ENCODE data around the genes GLCE and THAP10.

DNA sequence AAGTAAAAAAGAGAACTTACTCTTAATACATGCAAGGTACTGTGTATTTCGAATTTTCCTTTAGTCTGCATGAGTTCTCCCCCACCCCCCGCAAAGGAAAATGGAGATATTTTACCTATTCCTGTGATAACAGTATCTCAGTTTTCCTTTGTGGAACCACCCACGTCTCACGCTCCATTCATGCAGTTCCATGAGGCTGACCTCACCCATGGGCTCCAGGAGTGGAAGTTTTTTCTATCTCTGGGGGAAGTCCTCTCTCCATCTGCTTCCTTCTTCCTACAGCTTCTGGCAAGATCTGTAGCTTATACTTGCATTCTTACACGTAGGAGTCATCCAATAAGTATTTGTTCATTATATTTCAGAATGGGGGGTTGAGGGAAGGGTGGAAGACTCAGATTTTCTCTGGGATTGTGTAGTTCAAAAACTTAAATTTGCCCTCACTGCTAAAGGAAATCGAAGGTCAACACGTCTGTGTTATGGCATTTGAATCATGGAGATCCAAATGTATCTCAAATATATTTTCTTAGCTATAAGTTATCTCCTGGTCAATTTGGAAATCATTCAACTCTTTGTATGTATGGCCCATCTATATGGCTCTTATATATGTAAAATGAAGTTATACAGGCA lies 5.7 kb upstream of the GLCE start:
- RRBS = no CpG with 5 or more reads among the region's 7 CpGs

GRCh38 chr15:69159710-69161203 lies at the start of gene GLCE:
Gene GLCE (plus strand): TSS chr15:69160635.
- RRBS = 5% methylated on average over 28 of the region's 95 CpGs

DNA sequence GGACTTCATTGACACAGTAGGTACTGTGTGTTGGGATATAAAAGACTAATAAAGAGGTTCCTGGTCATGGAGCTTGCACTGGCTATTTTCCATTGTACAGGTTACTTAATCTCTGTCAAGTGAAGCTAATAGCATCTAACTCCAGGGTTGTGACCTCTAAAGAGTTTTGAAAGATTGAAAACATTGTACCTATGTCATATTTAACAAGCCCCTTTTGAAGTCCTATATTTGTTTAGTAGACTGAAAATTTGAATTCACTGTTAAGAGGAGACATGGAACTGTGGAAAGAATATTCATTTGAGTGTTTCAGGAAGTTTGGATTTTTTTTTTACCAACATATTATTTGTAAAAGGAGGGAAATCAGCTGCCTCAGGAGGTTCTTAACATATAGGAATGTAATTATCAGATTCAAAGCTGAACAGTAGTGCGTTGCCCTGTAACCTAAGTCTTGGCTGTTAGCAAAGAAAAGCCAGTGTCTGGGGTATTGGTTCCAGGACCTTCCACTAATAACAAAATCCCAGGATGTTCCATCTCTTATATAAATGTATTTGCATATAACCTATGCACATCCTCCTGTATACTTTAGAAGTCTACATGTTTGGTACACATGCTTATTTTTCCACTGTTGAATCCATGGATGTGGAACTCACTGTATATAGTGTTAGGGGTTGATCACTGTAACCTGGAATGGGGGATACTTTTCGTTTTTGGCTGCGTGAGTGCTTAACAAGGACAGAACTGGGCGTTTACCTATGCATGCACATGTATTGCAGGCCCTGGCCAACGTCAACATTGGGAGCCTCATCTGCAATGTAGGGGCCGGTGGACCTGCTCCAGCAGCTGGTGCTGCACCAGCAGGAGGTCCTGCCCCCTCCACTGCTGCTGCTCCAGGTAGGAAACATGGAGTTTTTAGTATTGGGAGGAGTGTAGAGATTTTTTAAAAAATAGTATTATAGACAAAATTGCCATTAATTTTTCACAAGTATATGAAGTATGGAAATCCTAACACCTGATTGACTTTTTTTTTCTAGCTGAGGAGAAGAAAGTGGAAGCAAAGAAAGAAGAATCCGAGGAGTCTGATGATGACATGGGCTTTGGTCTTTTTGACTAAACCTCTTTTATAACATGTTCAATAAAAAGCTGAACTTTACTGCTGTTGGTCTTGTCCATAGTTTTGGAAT lies 2.2 kb downstream of the RPLP1 start:
- RRBS = no CpG with 5 or more reads among the region's 7 CpGs

DNA sequence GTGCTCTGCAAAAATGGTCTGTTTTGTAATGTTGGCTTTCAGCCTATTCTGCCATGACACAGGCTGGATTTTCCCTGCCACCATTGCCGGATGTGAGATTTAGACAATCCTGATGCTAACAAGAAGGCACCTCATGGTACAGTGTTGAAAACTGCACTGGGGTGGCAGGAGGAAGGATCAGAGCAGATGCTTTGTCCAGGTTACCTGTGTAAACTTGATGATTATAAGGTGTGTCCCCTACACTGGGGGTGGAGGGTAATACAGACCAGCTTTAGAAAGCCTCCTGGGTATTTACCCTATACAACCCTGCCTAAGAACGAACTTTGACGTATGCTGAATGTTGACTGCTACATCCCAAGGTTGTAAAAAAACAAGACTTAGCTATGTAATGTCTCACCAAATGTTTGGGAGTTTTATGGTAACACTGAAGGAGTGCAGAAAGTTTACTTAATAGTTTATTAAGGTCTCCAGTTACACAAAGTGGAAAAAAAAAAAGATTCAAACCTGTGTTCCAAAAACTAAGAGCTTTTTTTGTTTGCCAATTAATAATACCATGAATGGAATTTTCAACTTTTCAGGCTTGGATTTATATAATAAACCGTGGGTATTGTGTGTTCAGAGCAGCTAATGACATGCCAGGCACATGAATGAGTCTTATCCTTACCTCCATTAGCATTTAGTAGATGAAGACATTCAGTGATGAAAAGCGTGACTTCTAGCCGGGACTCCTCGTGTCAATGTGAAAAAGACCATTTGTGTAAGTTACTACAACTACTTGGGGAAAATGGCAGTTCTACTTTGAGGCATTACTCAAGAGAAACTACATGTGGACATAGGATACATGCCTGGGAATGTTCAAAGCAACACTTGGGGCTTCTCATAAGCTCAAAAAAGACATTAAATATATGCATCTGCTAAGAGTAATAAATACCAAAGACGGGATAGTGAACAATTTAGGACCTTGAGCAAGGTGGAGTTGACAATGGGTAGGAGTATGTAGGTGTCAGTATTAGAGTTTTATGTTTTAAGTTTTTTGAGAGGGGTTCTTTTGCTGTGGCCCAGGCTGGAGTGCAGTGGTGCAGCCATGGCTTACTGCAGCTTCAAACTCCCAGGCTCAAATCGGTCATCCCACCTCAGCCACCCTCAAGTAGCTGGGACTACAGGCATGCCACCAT lies 3.3 kb downstream of the RPLP1 start:
- RRBS = no CpG with 5 or more reads among the region's 9 CpGs

DNA sequence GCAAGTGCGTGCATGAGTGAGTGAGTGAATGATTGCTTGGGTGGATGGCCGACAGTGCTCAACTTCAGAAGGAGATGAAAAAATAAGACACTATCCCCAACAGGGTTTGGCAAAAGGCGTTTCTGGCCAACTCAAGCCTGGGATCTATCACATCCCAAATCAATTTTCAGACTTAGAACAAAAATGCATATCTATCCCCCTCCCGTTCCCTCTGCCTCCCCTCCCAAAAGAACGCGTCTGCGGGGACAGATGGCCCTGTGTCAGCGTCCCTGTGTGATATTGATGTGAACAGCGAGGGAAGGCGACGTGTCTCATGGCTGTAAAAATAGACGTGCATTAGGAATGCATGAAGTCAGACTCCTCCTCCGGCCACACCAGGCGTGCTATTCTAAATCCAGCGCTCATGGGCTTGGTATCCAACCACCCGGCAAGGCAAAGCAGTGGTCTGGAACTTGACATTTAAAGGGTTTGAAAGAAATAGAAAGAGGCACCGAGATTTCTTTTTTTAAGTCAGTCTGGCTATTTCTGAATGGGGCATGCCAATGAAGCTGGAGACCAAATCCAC lies 96.1 kb downstream of the RPLP1 start:
- RRBS = 83% methylated on average over 1 of the region's 17 CpGs

DNA sequence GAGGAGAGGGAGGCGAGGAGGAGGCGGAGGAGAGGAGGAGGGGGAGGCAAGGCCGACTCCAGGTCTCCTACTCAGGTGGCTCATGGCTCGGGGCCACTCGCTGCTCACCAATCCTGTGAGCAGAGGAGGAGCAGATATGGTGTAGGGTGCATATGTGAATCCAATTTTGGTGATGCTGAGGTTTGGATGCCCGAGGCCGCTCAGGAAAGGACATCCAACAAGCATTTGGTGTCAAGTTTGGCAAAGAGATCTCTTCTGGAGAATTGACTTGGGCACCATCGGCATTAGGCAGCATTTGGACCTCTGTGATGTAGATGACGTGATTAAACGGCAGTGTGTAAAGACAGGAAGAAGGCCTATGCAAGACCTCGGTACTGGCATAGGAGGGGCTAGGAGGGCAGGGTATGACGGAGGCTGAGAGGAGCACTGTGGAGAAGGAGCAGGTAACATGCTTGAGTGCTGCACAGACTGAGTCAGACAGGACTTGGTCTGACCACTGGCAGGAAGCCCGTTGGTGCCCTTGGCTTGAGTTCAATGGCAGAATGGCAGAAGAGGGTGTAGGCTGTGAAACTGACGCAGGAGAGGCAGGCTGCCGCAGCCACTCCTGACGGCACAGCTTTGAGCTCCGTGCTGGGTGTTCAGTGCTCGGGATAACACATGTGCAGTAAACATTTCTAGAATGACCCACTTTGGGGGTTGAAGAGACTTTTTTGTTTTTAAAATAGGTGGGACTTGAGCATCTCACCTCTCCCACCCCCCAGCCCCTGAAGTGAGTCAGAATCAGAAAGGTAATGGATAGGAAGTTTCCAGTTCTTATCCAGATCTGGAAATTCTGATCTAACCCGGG lies 126.1 kb downstream of the RPLP1 start:
- RRBS = 47% methylated on average over 1 of the region's 19 CpGs

DNA sequence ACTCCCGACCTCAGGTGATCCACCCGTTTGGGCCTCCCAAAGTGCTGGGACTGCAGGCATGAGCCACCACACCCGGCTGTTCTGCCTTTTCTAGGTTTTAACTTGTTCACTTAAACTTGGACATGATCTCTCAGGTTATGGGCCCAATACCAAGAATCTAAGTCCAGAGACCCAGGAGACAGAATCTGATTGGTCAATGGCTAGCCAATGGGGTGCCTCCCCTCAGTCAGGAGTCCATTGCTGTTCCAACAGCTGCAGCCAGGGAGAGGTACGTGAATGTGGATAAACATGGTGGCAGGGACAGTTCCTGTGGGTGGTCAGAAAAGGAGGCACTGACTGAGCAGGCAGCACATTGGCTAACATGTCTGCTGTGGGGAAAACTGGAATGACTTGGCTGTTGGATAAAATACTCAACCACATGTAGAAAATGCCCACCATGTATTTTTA lies 140.3 kb downstream of the RPLP1 start:
- RRBS = no CpG with 5 or more reads among the region's 4 CpGs

GRCh38 chr15:69758876-69759560 lies 306.4 kb downstream of the RPLP1 start:
- RRBS = no CpG with 5 or more reads among the region's 4 CpGs

- RRBS = no CpG with 5 or more reads among the region's 2 CpGs
These were observed 99.9 kb downstream of the TLE3 start for GRCh38 chr15:69997813-69998209.

DNA sequence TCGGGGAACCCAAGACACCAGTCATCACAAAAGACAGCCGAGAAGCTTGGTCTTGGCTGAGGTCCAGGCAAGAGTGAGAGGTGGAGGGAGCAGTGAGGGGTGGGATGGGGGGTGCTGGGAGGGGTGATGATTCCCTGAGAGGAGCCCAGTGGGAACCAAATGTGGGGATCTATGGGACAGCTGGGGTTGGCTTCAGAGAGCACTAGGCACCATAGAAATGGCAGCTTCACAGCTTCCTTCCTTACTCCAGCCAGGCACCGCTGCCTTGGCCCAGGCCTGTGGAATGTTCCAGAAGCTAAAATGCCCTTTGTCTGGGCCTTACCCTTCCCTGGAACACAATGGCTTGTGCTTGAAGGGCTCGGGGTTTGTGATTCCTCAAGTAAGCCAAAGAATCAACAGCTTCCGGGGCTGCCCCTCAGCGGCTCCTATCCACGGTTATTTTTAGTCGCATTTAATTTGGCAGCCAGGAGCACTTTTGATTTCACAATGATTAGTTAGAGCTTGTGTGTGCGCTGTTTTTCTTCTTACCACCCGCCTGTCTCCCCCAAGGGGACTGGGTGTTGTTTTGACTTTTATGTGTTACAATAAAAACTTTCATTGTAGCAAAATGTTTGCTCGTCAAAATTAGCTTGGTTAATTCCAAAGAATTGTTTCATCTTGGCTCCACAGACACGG lies 74.0 kb downstream of the TLE3 start:
- RRBS = no CpG with 5 or more reads among the region's 12 CpGs

GRCh38 chr15:70043988-70044373 lies 53.7 kb downstream of the TLE3 start:
- RRBS = no CpG with 5 or more reads among the region's 2 CpGs

GRCh38 chr15:70142190-70142979 lies 44.7 kb upstream of the TLE3 start:
- RRBS = no CpG with 5 or more reads among the region's 21 CpGs

DNA sequence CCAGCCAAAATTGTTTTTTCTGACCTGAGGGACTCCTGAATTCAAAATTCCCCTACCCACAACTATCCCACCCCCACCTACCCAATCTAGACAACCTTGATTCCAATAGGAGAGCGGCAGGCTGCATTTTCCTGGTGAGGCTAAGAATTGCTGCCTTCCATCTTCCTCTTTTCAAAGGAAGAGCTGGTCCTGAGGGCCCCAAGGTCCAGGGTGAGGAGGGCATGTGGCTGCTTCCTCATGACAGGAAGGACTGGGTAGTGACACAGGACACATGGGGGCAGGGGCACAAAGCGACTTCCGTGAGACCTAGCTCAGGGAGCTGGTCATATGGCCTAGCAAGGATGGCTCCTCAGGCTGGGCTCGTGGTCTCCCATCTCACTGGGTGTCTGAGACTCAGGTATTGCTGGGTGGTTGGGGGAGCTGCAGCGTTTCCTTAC lies 159.8 kb upstream of the TLE3 start:
- RRBS = no CpG with 5 or more reads among the region's 5 CpGs

DNA sequence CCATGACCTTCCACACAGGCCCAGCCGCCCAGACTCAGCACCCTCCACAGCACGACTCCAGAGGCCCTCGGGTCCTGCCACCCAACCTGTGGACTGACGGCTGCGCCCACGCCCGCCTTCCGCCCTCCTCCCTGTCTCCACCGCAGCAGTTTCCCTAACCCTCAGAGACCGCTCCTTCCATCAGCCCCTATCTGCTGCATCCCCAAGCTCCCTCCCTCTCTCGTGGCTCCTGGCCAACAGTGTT lies 168.6 kb upstream of the TLE3 start:
- RRBS = no CpG with 5 or more reads among the region's 11 CpGs

GRCh38 chr15:70452092-70452606 lies 311.2 kb downstream of the UACA start:
- RRBS = 14% methylated on average over 4 of the region's 18 CpGs

DNA sequence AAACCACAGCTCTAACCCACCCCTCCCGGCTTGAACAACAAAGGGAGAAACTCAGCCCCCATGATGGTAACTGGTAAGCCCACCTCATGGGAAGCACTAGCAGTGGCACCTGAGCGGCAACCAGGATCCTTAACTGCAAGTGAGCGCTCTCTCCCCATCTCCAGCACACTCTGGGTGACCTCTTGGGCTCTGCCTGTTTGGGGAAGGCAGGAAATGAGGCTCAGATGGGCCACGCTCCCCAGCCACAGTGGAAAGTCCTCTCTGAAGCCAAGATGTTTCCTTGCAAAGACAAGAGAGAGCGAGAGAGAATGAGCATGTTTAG lies 289.1 kb downstream of the UACA start:
- RRBS = no CpG with 5 or more reads among the region's 5 CpGs

GRCh38 chr15:70492344-70493361 lies 270.7 kb downstream of the UACA start:
- RRBS = 3% methylated on average over 5 of the region's 17 CpGs

DNA sequence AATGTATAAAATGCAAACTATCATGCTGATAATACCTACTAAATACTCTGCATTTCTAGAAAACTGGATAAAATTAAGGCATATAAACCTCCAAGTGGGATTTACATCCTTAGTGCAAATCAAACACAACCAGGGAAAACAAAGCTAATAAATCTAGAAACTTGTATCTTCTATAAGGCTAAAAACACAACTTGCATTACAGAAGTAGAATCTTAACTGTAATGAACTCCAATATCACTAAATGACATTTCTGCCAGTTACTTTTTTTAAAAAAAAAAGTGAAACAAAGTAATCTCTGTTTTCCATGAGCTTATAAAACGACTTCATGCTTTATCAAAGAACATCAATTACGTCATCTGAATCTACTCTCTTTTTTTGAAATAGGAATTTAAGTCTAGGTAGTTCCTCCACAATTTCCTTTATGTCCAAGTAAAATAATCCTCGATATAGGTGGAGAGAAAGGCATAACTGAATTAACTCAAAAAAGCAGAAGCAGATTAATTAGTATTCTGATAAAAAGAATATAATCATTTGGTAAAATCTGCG lies 1.5 kb downstream of the UACA start:
- RRBS = no CpG with 5 or more reads among the region's 4 CpGs

GRCh38 chr15:70763634-70764043 lies 281 bp upstream of the UACA start:
- RRBS = 2% methylated on average over 7 of the region's 21 CpGs

DNA sequence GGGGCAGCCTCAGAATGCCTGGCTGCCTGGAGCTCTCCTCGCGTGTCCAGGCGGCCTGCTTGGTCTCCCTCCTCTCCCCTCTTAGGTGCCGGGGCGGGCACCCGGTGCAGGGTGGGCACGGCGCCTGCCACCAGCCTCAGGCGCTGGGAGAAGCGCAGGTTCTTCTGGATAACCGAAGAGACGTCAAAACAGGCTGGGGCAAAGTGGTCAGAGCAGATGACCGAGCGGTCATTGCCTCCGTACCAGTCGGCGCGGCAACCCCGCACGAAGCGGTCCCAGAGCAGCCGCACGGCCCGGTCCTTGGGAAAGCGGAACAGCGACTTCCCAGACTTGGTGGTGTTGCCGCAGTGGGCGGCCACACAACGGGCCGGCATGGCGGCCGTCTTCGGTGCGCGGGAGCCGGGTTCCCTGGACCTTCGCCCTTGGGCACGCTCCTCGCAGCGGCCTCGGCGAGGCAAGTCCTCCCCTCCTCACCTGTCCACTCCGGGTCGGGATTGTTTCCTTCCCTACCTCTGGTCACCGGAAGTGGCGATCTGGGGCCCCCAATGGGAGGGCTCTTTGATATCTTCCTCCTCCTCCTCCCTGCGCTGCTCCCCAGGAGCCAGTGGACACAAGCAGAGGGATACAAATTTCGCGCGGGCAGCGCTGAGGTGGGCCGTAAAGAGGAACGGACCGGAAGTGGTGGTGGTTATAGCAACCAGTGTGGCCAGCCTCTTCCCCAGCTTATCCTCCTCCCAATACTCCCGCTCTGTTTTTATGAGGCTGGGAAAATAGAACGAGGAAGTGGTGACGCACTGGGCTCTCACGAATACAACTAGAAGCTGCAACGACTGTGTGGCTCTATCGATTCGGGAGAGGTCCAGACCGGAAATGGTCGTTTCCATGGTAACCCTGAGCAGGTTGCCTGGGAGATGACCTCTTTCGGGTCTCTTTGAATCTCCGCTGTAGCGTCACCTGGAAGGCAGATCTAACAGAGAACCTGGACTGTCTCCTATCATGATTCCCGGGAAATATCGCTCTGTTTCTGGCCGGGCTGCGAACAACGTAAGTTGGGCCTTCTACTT lies at the start of gene THAP10:
TSS of gene THAP10 (minus strand) at position 535 of the 1,064 bp plus-strand sequence.
- RRBS = 56% methylated on average over 7 of the region's 71 CpGs

All from Jurkat, Clone E6-1 (cell line).